Metanephros (tissue), 2 donors: ENCODE measurements around a stretch of chr6.

GRCh38 chr6:163180934-163181609 lies 233.4 kb upstream of the QKI start:
- RAMPAGE, long total RNA, result no peak

DNA sequence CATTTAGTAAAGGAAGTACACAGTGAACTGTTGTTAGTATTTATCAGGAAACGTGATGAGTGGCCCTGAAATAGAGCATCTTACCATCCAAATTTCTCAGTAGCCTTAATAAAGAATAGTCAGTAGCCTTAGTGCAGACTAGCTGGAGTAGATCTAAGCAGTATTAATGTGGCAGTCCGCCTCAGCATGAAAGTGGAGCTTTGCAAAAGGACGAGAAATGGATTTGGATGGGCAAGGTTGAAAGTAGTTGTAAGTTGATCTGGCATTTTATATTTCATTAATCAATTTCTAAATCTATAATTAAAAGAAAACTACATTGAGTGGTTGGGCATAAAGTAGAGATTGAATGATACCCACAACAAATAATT lies 205.4 kb upstream of the QKI start:
- RAMPAGE, long total RNA, result no peak

DNA sequence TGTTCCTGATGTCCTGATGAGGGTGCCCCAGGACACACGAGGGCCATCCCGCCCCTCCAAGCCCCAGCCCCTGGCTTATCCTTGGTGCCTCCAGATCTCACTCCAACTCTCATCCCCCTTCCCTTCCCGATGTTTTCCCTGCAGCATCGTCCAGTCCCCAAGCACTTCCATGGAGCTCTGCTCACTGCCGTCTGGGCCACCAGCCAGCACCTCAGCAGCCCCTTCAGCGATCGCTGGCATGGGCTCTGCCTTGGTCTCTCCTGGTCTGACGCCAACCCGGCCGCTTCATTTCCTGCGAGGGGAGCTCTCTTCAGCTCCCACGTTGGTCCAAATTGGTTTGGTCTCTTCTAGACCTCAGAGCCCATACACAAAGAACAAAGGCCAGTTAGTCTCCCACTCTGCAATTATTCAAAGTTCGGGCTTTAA lies 154.5 kb upstream of the QKI start:
- RAMPAGE, long total RNA, result no peak

- RAMPAGE, long total RNA, result no peak
Observed at GRCh38 chr6:163289033-163289374, 125.5 kb upstream of the QKI start.

DNA sequence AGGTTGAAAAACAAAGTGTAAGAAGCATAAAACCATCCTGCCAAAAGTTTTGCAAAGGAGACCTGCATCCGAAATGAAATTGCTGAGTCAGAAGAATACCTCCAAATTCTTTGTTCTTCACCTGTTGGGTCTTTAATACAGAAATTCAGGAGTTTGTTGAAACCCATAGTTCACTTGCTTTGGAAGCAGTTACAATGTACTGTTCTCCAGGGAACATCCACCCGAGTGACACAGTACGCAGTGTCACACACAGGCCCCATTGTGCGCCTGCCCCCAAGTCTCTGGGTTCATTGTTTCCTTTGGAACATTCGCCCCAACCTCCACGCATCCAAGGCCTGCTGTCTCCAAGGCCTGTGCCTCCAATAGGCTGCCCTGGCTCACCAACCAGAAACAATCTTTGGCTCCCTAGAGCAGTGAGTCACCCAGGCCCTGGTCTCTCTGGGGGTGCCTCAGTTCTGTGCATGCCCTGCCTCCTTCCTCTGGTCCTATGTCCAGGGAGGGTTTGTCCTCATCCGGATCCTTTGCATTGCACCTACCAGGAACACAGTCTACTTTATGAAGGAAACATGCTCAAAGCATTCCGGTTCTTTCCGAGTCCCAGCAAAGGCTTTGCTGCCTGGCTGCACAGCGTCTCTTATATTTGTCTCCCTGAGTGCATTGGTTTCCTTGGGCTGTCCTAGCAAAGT lies 65.3 kb upstream of the QKI start:
- RAMPAGE, long total RNA, result no peak

DNA sequence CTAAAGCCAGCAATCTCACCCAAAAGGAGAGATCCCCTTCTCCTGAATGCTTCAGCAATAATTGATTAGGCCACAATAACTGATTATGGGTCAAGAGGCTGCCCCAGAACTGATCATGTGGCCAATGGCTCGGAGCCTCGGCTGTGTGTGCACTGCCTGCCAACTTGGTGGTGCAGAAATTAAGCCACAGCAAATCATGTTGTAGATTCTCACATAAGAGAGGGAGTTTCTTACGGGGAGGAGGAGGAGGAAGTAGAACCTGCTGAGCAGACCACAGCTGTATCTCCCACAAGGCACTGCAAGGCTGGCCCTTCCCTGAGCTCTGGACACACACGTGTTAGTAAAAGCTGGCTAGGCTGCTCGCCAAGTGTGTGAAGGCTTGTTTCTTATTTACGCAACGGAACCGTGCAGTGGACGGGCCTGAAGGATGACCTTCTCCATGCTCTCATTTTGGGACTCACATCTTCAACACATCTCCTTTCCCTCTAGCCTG lies 15.8 kb upstream of the QKI start:
- RAMPAGE, long total RNA, result no peak

GRCh38 chr6:163418083-163419459 lies 4.1 kb downstream of the QKI start:
- RAMPAGE, long total RNA, result no peak

GRCh38 chr6:163460029-163460767 lies 45.7 kb downstream of the QKI start:
- RAMPAGE, long total RNA, result no peak

- RAMPAGE, long total RNA, result no peak
Observed at GRCh38 chr6:163564910-163565638, 150.6 kb downstream of the QKI start.

DNA sequence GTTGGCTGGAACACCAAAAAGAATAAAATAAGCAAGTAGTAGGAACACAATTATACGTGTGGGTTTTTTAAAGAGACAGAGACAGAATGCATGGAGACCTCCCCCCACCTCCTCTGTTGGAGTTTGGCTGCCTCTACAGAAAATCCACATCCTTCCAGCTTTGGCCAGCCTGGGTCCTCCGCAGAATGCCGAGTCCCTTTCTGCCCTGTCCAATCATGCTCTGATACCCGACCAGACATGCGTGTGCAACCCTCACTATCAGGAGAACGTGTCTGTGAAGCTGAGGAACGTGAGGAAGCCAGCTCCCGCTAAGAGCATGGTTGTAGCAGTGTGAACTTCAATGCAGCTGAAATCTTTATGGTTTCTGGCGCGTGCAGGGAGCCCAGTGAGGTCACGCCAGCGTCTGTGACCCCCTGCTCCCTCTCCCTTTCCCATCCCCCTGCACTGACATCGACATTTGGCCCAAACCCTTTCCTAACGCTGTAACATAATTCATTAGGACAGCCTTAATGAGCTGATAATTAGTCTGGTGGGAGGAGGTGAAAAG lies 423.1 kb downstream of the QKI start:
- RAMPAGE, long total RNA, result no peak

GRCh38 chr6:163951785-163952556 lies 537.5 kb downstream of the QKI start:
- RAMPAGE, long total RNA, result no peak

- RAMPAGE, long total RNA, result no peak
Observed at GRCh38 chr6:163965841-163966576, 551.5 kb downstream of the QKI start.

DNA sequence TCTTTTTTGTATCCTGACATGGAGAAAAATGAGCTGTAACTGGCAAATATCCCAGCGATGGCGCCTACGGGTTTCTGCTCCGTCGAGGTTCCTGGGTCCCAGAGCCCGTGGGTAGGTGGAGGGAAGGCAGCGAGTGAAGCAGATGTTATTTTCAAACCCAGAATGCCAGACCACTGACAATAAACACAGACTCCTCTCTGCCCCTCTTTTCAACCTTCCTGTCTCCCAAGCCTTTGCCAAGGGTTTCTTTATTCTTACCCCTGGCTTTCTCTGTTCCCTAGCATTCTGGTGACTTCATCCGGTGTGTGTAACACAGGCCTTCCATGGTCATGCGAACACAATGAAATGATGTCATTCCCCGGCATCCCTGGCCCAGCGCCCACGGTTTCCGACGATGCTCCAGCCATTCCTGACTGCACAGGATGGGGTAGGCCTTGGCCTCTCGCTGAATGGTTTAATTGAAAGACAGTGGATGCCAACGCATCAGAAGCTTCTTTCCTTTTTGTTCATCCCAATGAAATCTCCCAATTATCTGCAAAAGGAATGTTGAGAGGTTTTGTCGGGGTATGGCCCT lies 654.7 kb downstream of the QKI start:
- RAMPAGE, long total RNA, result no peak

- RAMPAGE, long total RNA, result no peak
Observed at GRCh38 chr6:164345871-164346386, 931.4 kb downstream of the QKI start.

DNA sequence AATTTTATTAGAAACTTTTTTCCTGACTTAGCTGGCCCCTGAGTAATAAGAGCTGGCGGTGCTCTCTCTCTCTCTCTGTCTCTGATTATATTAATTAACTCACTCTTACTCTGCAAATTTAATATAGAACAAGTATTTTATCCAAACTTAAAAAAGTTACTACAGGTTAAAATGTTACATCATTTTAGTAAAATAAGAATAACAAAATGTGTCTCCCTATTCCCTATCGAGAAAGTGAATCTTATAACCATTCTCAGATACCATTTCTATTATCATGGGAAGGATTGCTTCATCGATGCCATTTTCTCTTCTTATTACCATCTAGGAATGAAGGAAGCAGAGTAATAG lies 869.2 kb downstream of the C6orf118 start:
- RAMPAGE, long total RNA, result no peak

GRCh38 chr6:166005150-166005942 lies 162.3 kb downstream of the TBXT start:
- RAMPAGE, long total RNA, result no peak

GRCh38 chr6:166005943-166006545 lies 161.6 kb downstream of the TBXT start:
- RAMPAGE, long total RNA, result no peak

DNA sequence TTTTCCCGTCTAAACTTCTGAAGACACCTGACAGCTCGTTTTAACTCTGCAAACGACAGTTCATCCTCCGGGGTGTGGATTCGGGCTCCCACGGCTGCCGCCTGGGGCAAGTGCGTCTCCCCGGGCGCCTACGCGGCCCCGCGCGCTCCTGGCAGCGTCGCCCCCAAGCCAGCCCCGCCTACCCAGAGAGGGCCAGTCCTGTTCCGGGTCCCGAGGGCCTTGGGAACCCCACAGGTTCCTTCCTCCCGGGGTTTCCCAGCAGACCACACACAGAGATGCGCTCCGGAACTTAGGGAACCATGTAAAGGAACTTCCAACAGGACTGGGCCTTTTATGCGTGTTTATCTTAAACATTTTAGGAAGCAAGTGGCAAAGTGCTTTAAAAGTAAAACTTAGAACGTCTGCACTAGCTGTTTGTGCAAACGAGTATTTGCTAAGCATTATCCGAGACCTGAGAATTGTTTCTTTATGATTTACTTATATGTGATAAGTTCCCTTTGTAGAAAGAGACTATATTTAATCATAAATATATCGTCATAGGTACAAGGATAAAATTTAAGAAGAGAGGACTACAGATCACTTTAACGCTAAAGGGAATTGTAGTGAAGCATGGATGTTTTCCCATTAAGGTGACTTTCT lies 54.2 kb downstream of the PRR18 start:
- RAMPAGE, long total RNA, result no peak

- RAMPAGE, long total RNA, result no peak
Observed at GRCh38 chr6:166342264-166342436, 195 bp downstream of the SFT2D1 start.

GRCh38 chr6:166360869-166361637 lies 18.7 kb upstream of the SFT2D1 start:
- RAMPAGE, long total RNA, result no peak